Mesenchymal stem cell of the bone marrow (primary cell): ENCODE results near the genes NPIPA8 and ARL6IP1.

DNA sequence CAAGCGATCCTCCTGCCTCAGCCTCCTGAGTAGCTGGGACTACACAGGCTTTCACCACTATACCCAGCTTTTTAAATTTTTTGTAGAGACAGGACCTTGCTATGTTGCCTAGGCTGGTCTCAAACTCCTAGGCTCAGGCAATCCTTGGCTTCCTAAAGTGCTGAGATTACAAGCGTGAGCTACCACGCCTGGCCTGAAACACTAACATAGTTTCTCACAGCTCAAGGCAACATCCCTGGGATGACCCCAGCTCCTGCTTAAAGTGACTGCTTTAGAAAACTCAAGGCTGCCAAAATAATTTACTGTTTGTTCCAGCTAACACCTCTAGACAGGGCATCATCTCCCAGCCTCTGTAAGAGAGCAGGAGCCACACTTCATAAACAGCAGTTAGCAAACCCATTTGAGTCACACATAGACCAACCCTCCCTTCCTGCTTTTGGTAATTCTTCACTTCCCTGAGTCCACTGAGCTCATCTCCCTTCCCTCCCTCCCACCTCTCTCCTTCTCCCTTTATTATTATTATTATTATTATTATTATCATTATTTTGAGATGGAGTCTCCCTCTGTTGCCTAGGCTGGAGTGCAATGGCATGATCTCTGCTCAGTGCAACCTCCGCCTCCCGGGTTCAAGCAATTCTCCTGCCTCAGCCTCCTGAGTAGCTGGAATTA is 201.3 kb downstream of the XYLT1 start:
- CAGE, long polyA plus RNA, result no peak

GRCh38 chr16:17343026-17343513 is 127.7 kb downstream of the XYLT1 start:
- CAGE, long polyA plus RNA, result no peak

DNA sequence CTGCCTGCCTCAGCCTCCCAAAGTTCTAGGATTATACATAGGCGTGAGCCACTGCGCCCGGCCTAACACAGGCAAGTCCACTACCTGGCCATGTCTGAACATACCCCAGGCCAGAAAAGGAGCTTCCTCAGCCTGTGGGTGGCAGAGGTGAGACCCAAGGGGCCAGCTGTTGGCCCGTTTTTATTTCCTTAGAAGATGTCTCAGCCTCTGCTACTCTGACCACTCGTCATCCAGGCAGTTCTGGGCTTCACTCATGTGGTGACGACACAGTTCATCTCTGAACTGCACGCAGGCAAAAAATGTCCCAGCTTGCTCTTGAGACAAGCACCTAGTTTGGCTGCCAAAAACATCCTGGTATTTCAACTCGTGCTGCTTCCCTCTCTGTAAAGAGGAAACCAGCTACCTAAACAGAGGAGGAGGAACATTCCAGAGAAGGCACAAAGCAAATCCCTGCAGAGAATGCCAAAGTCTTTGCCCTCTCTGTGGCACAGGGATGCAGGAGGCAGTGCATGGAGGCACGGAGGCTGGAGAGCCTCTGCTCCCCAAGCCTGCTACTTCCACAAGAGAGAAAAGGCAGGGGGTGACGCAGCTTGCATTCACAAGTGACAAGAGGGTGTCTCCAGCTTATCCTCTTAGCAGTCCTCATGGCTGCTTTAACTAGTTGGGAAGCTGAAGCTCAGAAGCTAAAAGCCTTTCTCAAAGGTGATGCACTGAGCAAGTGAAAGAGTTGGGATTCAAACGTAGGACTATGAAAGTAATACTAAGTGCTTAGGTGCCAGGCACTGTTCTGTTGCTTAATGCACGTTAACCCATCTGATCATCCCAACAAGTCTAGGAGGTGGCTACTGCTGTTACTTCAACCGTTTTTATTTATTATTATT is 125.6 kb downstream of the XYLT1 start:
- CAGE, long polyA plus RNA, result no peak

GRCh38 chr16:17469900-17470860 is 580 bp downstream of the XYLT1 start:
- CAGE, long polyA plus RNA, result no peak

- CAGE, long polyA plus RNA, result no peak
These were observed 121.1 kb upstream of the XYLT1 start for GRCh38 chr16:17591664-17592512.

GRCh38 chr16:18336510-18337006 is at the start of gene NPIPA8:
Gene NPIPA8, minus strand, starts transcription at chr16:18336736.
- CAGE, long polyA plus RNA, result no peak

- CAGE, long polyA plus RNA, result no peak
These were observed 65.5 kb upstream of the NPIPA8 start for GRCh38 chr16:18401841-18402546.

- CAGE, long polyA plus RNA, result no peak
These were observed at the start of gene ARL6IP1 for GRCh38 chr16:18800465-18801726. Gene ARL6IP1, minus strand, starts transcription at chr16:18801549.

DNA sequence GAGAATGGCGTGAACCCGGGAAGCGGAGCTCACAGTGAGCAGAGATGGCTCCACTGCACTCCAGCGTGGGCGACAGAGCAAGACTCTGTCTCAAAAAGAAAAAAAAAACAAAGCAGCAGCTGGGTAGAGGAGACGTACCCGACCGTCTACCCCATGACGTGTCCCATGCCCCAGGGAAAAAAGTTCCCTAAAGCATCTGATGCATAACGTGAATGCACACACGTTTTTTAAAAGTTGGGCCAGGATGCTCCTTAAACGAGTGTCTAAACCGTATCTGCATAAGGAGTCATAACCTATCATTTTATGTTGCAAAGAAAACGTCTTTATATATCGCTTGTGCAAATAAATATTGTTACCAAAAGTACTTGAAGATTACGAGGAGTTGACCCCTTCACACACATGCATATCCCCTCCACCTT is 1.5 kb upstream of the SMG1 start:
- CAGE, long polyA plus RNA, result no peak

- CAGE, long polyA plus RNA, result no peak
These were observed 5.5 kb upstream of the SMG1 start for GRCh38 chr16:18931778-18932119.

DNA sequence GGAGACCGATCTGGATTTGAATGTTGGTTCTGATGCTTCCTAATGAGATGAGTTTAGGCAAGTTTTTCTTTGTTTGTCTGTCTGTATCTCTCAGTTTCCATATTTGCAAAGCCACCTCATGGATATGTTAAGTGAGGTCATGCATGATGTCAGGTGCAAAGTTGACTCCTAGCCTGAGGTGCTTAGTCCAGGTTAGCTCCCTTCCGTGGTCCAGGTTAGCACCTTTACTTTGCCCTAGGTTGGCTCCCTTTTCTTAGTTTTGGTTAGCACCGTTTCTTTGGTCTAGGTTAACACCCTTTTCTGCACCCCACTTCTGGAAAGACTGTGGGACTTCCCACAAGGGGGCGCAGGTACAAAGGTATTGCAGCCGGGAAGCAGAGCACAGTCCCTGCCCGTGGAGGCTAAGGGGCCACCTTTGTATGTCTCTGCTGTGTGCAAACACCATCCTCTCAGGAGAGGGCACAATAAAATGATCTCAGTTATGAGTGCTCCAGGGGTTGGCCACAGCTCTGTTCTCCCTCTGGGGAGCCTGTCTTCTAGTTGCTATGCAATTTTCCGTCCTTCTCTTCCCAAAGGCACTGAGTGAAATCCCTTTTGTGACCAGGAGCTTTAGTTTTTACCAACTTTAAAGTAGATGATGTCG is 28.5 kb upstream of the TMC5 start:
- CAGE, long polyA plus RNA, result no peak

- CAGE, long polyA plus RNA, result no peak
These were observed 21.1 kb upstream of the TMC5 start for GRCh38 chr16:19396525-19396951.

- CAGE, long polyA plus RNA, result no peak
These were observed 2.2 kb upstream of the TMC5 start for GRCh38 chr16:19415352-19416070.

DNA sequence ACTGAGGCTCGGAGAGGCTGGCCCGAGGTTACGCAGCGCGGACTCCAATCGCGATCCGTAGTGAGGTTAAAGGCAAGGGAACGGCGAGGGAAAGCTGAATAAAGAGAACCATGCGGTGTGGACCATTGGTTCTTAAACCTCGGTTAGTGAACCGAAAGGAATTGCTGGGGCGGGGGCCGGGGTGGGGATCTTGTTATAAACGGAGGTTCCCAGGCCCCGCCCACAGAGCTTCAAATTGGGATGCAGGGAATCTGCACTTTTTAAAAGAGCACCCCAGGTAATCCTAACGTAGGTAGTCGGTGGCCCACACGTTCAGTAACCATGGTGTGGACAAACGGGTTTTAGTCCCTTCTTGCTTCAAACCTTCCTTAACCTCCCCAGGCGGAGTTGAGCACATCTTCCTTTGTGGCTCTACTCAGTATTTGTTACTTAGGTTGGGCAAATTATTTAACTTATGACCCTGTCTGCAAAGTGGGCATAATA is 611 bp downstream of the IQCK start:
- CAGE, long polyA plus RNA, result no peak

DNA sequence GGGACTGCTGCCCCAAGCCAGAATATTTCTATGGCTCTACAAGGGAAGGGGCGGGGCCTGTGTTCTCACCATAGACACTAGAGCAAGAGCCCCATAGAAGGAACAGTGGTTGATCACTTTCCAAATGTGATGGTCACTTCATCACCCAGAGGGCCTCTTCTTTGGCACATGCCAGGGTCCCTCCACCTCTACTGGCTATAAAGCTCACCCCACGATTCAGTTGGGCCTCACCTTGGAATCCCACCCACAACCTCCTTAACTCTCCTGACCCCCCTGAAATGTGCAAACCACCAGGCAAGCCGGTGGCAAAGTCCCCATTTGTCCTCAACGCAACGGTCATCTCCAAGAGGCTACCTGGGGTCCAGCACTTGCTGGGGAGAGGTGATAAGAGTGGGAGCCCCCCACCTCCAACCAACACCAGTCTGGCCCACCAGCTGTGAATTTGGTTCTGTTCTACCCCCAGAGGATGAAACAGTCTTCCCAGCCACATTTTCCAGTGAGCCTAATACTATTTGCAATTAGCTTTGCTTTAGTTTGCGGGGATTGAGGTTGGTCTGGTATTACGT is 24.8 kb downstream of the GPRC5B start:
- CAGE, long polyA plus RNA, result no peak

GRCh38 chr16:20324212-20324790 is 3.0 kb downstream of the GP2 start:
- CAGE, long polyA plus RNA, result no peak

- CAGE, long polyA plus RNA, result no peak
These were observed 22.4 kb downstream of the ACSM1 start for GRCh38 chr16:20674929-20675602.

GRCh38 chr16:21066270-21066508 is 84.5 kb downstream of the DNAH3 start:
- CAGE, long polyA plus RNA, result no peak

GRCh38 chr16:21235162-21235747 is 1.8 kb downstream of the ANKS4B start:
- CAGE, long polyA plus RNA, result no peak

DNA sequence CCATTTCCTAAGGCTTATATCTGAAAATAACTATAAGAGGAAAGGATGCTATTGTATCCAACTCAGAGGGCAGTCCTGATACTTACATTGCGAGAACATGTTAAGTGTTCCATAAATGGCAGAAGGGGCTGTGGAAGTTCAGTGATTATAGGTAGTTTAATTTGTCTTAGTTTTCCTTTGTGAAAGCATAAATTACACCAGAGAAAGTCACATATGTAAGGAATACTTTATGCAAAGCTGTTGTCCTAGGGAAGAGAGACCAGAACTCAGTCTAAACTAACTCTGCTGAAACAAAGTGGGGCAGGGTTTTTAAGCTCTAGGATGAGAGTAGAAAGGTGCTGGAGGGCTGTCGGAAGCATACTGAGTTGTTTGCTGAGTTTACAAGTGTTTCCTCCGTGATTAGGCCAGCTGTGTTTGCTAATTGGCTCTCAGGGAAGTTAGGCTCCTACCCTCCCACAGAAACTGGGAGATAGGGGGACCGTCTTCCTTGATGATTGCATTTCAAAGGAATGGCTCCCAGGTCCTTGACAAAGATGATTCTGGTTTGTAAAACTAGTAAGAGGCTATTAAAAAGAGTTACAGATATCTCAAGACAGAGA is 24.3 kb upstream of the CRYM start:
- CAGE, long polyA plus RNA, result no peak